Liver (tissue), 9 donors: ENCODE measurements around the genes H2AC19, BOLA1, VPS45, ANP32E and CA14.

DNA sequence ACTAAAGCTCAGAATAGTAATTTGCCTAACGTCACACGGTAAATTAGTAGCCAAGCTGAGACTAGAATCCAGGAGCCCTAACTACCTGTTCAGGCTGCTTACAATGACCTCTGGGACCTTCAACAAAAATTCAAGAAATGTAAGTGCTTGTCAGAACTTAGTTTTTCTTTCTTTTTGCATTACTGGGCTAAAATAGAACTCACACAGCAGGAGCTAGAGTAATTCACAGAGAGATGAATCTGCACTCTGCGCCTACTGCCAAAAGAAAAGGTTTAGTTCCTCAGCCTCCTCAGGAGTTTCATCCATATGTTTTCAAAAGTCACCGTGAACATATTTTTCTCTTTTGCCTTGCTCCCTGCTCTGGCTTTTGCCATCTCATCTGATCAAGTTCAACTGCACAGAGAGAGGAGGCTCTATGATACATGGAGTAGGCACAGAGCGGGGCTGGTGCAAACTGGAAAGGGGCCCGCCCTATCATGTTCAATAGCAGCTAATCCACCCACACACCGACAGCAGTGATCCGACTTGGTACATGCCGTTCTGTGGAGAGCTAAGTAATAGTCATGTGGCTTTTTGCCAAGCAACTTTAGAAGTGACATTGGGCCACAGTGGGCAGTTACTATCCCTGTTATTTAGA, 56.7 kb downstream of the PDE4DIP start:
- PRO-cap, 5 experiments = no peak in any of the 5 experiments
- RAMPAGE, long total RNA, 2 experiments = no peak in any of the 2 experiments
- RRBS = no CpG with 5 or more reads among the region's 9 CpGs

- PRO-cap, 5 experiments = no peak in any of the 5 experiments
- RAMPAGE, long total RNA, 2 experiments = no peak in any of the 2 experiments
- RRBS = no CpG with 5 or more reads among the region's 4 CpGs
These were observed 72.6 kb downstream of the PDE4DIP start for GRCh38 chr1:148916714-148917334.

DNA sequence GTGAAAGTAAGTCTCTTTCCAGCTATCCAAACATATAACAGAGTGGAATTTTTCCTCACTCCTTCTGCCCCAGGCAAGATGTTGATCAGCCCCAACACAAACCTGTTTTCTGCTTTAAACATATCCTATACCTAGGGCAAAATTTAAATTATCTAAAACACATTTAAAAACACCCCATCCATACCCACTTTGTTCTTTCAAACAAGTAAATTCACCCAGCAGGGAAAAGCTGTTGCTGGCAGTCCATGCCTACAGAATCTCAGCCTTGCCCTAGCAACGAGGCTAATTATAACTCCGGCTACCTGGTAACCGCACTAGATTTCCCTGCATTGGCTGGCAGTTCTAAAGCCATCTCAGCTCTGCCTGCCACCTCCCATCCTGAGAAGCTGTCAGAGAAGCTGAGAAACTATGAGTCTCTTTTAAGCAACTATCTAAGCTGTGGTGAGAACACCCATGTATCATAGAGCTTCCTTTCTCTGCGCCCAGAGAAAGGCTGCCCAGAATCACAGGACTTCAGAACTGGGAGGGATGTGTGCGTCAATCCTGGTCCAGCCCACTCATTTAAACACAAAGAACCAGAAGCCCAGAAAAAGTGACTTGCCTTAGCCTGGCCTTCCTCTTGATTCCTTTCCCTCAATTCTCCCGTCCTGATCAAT, 126.4 kb upstream of the NBPF9 start:
- PRO-cap, 5 experiments = peak in 5 of 5 experiments; most common minus-strand start position 261 of the sequence (in 5)
- RAMPAGE, long total RNA, 2 experiments = no peak in any of the 2 experiments
- RRBS = no CpG with 5 or more reads among the region's 6 CpGs

GRCh38 chr1:149692964-149693385, 89.5 kb upstream of the FCGR1A start:
- PRO-cap, 5 experiments = no peak in any of the 5 experiments
- RAMPAGE, long total RNA, 2 experiments = no peak in any of the 2 experiments
- RRBS = no CpG with 5 or more reads among the region's 9 CpGs

- PRO-cap, 5 experiments = no peak in any of the 5 experiments
- RAMPAGE, long total RNA, 2 experiments = no peak in any of the 2 experiments
- RRBS = no CpG with 5 or more reads among the region's 3 CpGs
These were observed 3.7 kb upstream of the H2AC19 start for GRCh38 chr1:149847051-149847583.

GRCh38 chr1:149848698-149849649, 1.9 kb upstream of the H2AC19 start:
- PRO-cap, 5 experiments = no peak in any of the 5 experiments
- RAMPAGE, long total RNA, 2 experiments = no peak in any of the 2 experiments
- RRBS = no CpG with 5 or more reads among the region's 7 CpGs

- PRO-cap, 5 experiments = peak in 5 of 5 experiments; most common plus-strand start chr1:149851062 (in 5); most common minus-strand start chr1:149850844 (in 1)
- RAMPAGE, long total RNA, 2 experiments = no peak in any of the 2 experiments
- RRBS = no CpG with 5 or more reads among the region's 84 CpGs
These were observed at the start of gene H2AC19 for GRCh38 chr1:149850470-149851338. H2AC19 (plus strand) TSS chr1:149851061.

DNA sequence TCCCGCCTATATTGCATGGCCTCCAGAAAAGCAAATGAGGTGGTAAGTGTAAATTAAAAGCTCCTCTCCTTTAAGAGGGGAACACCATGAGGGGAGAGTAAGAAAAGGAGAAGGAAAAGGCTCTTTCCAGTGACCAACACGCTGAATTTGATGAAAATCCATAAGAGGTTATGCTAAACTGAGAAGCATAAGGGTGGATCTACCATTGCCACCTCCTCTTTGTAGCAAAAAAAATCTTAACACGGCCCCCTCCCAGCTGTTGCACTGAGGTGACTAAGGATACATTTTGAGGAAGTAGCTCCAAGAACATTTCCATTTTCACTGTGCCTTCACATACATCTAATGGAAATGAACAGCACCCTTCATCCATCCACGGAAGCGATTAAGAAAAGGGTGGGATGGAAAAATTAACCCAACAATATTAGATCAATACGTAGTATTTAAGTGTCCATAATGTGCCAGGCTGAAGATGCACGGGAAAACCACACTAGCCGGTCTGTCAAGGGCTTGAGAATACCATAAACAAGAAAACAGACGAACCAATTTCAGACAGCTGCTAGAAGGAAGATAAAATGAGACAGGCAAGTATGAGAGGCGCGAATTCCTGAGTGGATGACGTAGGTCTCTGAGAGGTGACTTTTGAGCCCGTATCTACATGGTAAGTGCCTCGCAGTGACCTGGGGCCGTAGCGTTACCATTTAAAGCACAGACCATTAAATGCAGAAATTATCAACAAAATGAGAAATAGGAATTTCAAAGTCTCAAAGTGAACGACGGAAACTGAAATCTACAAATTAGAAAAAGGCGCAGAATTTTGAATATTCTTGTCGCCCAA, 1.4 kb downstream of the H2BC21 start:
- PRO-cap, 5 experiments = peak in 1 of 5 experiments; most common minus-strand start position 602 of the sequence (in 1)
- RAMPAGE, long total RNA, 2 experiments = no peak in any of the 2 experiments
- RRBS = no CpG with 5 or more reads among the region's 20 CpGs

DNA sequence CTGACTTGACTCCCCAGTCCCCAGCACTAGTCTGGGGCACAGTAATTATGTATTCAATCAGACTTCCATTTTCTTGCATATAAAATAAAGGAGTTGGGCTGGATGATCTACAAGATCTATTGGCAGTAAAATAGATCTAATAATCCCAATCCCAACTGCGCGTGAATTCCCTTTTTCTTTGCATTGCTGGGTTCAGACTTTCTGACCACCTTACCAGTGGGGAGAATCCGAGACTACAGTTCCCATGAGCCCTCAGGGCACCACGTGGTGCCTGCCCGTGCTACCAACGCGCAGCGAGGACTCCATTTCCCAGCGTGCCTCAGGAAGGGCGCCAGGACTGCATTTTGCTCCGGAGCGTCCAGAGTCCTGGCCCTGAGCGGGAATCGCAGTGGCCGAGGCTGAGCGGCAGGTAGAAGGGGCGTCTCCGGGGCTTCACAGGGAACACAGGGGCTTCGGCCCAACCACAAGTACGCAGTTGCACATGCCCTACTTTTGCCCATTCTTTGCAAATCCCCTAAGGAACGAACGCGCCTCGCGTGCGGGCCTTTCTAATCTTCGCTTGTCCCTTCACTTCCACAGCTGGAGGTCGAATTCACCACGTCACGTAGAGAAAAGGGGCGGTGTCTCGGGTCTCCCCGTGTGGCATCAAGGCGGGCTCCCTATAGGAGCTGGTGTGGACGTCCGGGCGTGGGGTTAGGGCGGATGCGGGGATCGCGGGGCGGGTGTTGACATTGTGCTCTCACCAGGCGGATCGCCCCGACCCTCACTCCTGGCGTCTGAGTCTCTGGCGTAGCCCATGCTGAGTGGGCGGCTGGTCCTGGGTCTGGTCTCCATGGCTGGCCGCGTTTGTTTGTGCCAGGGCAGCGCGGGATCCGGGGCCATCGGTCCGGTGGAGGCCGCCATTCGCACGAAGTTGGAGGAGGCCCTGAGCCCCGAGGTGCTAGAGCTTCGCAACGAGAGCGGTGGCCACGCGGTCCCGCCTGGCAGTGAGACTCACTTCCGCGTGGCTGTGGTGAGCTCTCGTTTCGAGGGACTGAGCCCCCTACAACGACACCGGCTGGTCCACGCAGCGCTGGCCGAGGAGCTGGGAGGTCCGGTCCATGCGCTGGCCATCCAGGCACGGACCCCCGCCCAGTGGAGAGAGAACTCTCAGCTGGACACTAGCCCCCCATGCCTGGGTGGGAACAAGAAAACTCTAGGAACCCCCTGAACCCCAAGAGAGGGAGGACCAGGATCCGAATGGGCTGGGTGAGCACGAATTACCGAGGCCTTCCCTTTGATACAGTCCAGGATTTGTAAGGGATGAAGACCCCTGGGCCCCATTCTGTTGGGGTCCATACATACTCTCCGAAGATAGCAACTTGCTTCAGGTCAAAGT, at the start of gene BOLA1:
Gene BOLA1, plus strand, starts transcription at position 305 of the 1,378 bp plus-strand sequence.
- PRO-cap, 5 experiments = peak in 5 of 5 experiments; most common plus-strand start position 312 of the sequence (in 4); most common minus-strand start position 567 of the sequence (in 3)
- RAMPAGE, long total RNA, 2 experiments = no peak in any of the 2 experiments
- RRBS = 35% methylated on average over 13 of the region's 82 CpGs

DNA sequence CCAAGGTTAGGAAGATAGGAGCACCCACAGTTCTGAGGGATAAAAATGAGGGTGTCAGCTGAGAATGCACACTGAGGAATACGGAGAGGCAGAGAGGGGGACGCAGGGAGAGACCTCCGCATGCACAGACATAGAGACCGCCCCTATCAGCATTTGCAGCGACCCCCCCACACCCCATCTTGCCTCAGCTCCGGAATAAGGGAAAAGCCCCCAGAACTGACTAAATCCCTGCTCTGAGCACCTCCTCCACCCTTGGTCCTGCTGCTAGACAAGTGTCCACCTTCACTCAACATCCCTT, 846 bp downstream of the SV2A start:
- PRO-cap, 5 experiments = no peak in any of the 5 experiments
- RAMPAGE, long total RNA, 2 experiments = no peak in any of the 2 experiments
- RRBS = 0% methylated on average over 1 of the region's 6 CpGs

DNA sequence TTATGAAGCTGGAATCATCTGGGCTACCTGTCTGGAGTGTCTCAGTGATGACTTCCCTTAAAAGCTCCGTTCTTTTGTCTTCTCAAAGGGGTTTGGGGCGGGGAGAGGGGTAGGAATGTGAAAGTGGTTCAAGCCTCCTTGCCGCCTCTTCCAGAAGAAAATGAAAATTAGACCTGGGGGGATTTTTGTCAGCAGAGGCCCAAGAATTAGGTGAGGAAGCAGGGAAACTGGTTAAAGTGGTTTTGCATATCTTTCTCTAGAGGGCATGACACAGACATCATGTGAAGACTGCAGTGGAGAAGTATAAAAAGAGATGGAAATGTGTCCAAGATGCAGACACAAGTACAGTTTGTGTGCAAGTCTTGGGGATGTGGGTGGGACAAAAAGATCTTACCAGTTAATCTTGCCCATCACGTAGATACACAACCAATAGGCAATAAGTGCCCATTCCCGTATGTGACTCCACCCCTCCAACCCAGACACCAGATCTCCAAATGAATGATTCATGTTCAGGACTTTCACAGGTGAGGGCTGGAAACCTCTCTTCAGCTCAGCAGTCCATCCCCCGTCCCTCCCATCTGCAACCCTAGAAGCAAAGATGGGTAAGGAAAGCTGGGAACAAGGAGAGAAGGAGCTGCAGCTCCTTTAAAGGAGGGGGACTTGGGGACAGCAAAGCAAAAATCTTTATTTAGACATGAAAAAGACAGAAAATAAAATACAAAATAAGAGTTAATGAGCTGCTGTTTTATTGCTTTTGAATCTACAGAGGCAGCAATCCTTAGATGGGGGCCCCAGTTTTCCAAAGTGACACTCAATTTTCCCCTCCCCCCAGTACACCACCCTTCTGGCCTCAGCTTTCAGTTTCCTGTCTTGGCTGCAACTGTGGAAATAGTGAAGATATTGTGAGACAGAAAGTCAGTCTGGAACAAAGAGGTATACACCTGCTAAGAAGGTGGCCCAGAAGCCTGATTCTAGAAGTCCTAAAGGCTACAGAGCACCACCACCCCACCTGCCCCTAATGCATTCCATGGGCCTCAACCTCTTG, 732 bp upstream of the MTMR11 start:
- PRO-cap, 5 experiments = peak in 3 of 5 experiments; most common plus-strand start position 501 of the sequence (in 1)
- RAMPAGE, long total RNA, 2 experiments = no peak in any of the 2 experiments
- RRBS = no CpG with 5 or more reads among the region's 6 CpGs

GRCh38 chr1:149941799-149942145, 5.1 kb upstream of the MTMR11 start:
- PRO-cap, 5 experiments = no peak in any of the 5 experiments
- RAMPAGE, long total RNA, 2 experiments = no peak in any of the 2 experiments
- RRBS = no CpG with 5 or more reads among the region's 5 CpGs

DNA sequence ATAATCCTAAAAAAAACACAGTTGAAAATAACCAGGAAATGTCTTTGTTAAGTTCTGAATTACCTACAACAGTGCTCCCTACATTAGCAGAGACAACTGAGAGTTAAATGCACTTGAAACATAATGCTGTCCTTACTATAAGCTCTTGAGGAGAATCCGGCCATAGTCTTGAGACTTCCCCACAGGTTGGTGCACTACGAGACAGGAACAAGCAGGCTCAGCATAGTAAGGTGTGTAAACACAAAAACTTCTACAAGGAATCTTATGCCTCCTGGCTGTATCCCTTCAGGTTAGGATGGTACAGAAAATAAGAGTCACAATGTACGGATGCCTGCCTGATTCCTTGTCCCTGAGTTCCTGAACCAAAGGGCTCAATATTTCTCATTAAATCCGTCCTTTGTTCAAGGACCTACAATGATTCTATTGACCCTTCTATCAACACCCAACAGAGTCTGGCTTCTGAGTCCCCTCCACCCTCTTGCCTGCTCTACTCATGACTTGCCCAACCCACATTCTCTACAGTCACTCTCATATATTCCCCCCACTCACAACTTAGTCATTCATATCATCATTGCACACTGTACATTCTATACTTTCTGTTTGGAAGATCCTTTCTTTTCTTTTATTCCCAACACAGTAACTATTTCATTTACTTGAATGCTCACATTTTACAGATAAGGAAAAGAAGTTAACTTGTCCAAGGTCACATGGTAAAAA, 3.8 kb downstream of the OTUD7B start:
- PRO-cap, 5 experiments = no peak in any of the 5 experiments
- RAMPAGE, long total RNA, 2 experiments = no peak in any of the 2 experiments
- RRBS = no CpG with 5 or more reads among the region's 4 CpGs

DNA sequence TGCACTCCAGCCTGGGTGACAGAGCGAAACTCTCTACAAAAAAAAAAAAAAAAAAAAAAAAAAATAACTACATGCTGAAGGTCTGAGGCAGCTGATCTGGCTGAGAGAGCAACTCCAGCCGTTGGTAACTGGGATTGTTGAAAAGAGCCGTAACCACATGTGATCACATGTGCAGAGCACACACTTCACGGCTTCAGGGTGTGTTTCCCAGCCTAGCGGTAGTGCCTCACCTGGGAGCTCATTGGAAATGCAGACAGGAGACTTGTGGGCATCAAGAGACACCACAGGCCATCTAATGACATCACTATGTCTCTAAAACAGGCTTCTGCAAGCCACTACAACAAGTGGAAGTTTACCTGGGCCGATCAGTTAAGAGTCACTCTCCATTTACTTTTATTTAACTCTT, 11.8 kb upstream of the OTUD7B start:
- PRO-cap, 5 experiments = peak in 1 of 5 experiments; most common plus-strand start position 241 of the sequence (in 1); most common minus-strand start position 130 of the sequence (in 1)
- RAMPAGE, long total RNA, 2 experiments = no peak in any of the 2 experiments
- RRBS = no CpG with 5 or more reads among the region's 6 CpGs

GRCh38 chr1:150067064-150068231, at the start of gene VPS45:
VPS45 (plus strand) TSS chr1:150067776.
- PRO-cap, 5 experiments = peak in 5 of 5 experiments; most common plus-strand start chr1:150067322 (in 4); most common minus-strand start chr1:150067564 (in 3)
- RAMPAGE, long total RNA, 2 experiments = no peak in any of the 2 experiments
- RRBS = 2% methylated on average over 20 of the region's 54 CpGs

DNA sequence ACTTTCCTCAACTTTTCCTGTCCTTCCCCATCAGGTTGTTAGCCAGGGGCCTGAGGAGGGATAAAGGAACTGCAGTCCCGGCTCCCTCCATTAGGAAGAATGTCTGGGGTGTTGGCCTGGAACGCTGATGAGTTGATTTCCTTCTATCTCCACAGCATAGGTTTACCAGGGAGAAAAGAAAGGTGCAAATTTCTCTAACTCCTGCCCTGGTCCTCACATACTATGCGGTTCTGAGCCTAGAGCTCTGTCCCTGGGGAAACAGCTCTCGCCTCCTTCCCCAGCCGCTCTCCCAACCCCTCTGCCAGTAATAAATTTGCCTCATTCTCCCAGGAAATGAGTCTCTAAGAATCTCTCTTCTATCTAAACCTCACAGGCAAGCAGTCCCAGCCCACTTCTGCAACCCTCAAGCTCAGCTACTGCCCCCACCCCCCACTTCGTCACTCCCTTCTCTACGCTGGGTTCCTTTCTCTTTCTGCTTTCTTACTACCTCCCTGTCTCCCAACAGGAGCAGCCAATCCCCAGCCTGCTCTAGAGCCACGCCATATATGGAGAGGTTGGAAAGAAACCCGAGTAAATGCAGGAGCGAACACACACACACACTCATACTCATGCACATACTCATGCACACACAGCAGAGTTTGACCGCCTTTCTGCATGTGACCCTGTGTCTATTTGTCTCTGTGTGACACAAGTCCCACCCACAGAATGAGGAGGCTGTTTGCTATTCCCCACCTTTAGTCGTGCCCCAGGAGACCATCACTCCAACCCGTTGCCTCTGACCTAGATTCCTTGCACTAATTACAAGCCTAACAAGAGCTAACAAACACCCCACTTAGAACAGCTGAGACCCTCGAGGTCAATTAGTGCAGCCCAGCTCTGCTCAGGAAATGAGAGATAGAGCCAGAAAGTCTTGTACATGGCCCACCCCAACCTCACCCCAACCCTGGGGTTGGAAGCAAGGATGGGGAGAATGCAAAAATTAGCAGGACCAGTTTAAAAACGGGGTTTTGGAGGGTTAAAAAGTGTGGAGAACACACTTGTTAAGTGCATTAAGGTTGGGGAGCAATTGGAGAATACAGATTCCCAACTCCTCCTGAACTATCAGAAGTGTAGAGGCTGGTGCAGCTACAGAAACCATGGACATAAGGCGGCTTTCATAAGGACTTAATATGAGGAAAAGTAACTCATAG, 13.5 kb downstream of the PLEKHO1 start:
- PRO-cap, 5 experiments = peak in 5 of 5 experiments; most common plus-strand start position 737 of the sequence (in 5); most common minus-strand start position 300 of the sequence (in 3)
- RAMPAGE, long total RNA, 2 experiments = no peak in any of the 2 experiments
- RRBS = no CpG with 5 or more reads among the region's 16 CpGs

- PRO-cap, 5 experiments = peak in 5 of 5 experiments; most common plus-strand start chr1:150236287 (in 2); most common minus-strand start chr1:150236112 (in 3)
- RAMPAGE, long total RNA, 2 experiments = start-site peak on the minus strand in 2 of 2 experiments, at chr1:150235952-150236127 at its widest, 170 to 920 reads per replicate
- RRBS = 6% methylated on average over 2 of the region's 42 CpGs
These were observed at the start of gene ANP32E for GRCh38 chr1:150235584-150236866. ANP32E (minus strand) TSS chr1:150236112.

- PRO-cap, 5 experiments = peak in 5 of 5 experiments; most common plus-strand start chr1:150257904 (in 2); most common minus-strand start chr1:150257663 (in 1)
- RAMPAGE, long total RNA, 2 experiments = no peak in any of the 2 experiments
- RRBS = no CpG with 5 or more reads among the region's 15 CpGs
These were observed at the start of gene CA14 for GRCh38 chr1:150257334-150258612. CA14 (plus strand) TSS chr1:150257774.

DNA sequence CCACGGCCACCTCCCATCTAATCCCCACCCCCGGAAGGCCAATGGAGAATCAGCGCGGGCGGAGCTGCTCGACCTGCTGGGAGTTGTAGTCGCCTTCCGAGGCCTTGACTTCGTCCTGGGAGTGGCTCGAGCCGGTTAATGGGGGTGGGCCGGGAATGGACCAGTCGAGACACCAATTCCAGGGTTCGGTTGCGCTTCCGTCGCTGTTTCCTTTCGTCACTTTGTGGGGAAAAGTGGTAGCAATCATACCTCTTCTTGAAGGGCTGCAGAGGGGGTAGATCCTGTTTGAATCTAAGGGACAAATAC, 176 bp upstream of the APH1A start:
- PRO-cap, 5 experiments = peak in 5 of 5 experiments; most common plus-strand start position 134 of the sequence (in 2)
- RAMPAGE, long total RNA, 2 experiments = no peak in any of the 2 experiments
- RRBS = under 1% methylated on average over 8 of the region's 18 CpGs

GRCh38 chr1:150444226-150444572, 43.0 kb upstream of the TARS2 start:
- PRO-cap, 5 experiments = no peak in any of the 5 experiments
- RAMPAGE, long total RNA, 2 experiments = no peak in any of the 2 experiments
- RRBS = no CpG with 5 or more reads among the region's 1 CpG